A375 (cell line): Measurements from ENCODE around the gene EIF4G3.

- RAMPAGE, long total RNA, result no peak
Observed at GRCh38 chr1:19424914-19425388, 60.4 kb downstream of the CAPZB start.

DNA sequence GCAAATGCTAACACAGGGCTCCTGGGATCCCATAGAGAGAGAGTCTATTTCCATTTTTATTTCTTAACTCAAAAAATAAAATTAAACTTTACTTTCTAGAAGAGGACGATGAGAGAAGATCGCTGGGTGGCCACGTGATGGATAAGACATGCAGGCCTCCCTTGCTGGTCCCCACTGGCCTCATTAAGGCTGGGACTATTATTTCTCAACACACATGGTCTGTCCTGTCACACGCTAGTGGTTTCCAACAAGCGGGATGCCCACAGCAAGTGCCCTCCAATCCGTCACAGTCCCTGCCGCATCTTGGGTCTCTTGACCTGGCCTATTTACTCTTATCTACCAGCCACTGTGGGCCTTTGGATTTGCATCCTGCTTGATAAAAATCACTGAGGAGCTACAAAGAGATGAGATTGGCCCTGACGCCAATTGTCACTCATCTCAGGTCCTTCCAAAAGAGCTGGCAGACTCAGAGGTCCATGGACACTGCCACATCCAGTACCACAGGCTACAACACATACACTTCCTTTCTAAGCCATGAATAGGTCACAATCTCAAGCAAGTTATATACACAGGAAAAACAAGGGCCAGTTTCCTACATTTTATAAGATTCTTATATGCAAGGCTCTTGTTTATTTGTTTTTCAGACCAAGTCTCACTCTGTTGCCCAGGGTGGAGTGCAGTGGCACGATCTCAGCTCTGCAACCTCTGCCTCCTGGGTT lies 29.9 kb downstream of the CAPZB start:
- RAMPAGE, long total RNA, result no peak

DNA sequence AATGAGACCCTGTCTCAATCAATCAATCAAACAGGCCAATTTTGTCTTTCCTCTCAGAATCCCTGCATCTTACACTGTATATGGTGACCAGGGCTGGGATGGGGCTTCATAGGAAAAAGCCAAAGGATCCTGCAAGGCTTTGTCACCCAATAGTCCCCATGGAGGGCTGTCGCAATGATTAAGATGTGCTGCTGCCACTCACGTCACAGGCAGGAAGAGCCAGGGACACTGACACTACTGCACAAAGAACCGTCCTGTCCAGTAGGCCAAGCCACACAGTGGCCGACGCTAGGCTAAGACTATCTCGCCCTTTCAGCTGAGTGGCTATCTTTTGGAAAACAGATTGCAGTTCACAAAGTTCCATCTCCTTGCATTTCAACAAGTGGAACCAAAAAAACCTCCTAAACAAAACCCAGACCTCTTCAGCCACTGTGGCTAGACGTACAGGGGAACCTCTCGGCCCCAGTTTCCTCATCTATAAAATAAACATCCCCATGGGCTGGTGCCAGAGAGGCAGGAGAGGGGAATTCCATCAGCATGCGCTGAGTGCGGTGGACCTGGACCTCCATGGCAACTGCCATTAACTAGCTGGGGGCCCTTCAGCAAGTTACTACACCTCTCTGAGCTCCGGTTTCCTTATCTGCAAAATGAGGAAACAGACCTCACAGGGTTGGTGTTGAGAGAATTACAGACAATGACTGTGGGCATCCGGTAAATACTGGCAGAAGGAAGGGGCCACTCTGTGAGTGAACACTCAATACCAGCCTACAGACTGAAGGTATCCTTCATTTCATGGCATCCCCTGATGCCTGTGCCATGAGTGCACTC lies 8.7 kb downstream of the CAPZB start:
- RAMPAGE, long total RNA, result no peak

GRCh38 chr1:19605690-19606383 lies 9.1 kb downstream of the MICOS10 start:
- RAMPAGE, long total RNA, result no peak

GRCh38 chr1:19656581-19657422 lies 7.9 kb upstream of the HTR6 start:
- RAMPAGE, long total RNA, result no peak

GRCh38 chr1:19759368-19760177 lies 40.1 kb downstream of the TMCO4 start:
- RAMPAGE, long total RNA, result no peak

DNA sequence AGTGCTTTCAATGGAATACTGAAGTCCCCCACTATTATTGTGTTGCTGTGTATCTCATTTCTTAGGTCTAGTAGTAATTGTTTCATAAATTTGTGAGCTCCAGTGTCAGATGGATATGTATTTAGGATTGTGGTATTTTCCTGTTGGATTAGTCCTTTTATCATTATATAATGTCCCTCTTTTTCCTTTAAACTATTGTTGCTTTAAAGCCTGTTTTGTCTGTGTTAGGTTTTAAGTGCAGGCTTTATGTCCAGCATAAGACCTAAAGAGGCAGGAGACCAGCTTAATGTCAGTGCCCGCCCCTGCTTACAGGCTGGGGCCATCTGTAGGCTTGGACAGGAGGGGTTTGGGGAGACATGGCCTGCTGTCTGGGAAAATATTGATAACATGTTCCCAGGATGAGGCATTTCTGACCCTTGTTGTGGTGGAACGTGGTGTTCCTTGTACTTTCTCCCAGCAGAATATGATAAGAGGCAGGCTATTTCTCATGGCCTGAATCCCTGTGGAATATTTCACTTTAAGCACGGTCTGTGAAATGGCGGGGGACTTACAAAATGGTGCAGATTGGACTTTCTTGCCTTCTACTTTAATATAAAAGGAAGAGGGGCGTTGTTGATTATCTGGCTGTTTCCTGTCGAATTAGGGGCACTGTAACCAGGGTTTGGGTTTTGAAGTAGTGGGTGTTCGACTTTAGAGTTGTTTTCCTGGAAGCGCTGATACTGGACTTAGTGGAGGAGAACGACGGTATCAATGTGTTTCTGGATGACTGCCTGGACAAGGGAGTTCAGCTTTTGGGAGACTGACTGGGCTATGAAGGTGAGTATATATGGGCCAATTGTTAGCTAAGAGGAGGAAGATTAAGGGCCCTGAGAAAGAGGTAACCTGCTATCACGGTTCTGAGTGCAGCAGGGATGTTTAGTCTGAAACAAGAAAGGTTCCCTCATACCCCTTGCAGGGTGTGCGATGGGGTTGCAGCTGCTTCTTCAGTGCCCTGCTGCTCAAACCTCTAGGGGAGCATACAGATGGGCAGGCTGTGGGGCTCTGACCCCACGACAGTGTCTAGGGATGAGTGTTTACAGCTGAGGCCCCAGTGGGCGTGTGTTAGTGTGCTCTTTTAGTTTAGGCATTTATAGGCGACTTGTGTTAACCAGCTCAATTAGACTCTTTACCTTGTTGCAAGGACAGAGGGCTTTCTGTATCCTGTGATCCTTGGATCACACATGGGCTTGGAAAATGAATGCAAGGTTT lies 41.7 kb upstream of the PLA2G5 start:
- RAMPAGE, long total RNA, result no peak

- RAMPAGE, long total RNA, result no peak
Observed at GRCh38 chr1:20183726-20184470, 2.0 kb upstream of the UBXN10 start.

GRCh38 chr1:20212789-20213610 lies 26.7 kb upstream of the PLA2G2C start:
- RAMPAGE, long total RNA, result no peak

DNA sequence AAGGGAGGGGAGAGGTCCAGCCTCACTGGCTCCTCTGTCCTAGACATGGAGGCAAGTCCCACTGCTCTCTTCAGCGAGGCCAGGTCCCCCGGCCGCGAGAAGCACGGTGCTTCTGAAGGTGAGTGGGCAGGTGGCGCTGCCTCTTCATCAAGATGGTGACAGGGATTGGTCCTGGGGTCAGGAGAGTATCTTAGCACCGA lies 59.3 kb downstream of the VWA5B1 start:
- RAMPAGE, long total RNA, result no peak

DNA sequence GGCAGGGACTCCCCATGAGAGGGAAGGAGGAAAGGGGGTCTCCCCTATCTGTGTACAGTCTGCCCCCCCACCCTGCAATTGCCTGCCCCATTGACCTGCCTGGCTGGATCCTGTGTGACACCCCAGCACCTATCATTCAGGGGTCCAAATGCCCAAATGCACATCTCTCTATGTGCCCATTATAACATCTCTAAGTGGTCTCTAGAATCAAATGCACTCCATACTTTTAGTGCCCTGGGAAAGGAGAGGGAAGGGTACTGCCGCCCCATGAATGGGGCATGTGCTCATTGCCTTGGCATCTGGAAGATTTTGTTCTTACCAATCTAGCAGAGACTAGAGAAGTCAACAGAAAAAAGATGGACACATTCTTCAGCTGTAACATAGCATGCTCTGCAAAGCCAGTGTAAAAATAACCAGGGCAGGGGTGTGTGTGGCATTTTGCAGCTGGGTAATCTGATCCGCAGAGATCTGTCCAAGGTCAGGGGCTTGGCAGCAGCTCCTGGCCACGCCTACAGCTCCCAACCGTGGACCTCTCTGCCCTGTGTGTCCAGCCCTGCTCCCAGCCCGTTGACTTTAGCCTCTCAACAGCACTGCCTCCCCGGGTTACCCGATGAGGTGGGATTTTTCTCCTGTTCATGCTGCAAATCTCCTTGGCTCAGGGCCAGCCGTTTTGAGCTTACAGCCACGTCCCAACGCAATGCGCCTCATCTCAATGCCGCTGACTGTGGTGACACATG lies 67.9 kb downstream of the VWA5B1 start:
- RAMPAGE, long total RNA, result no peak

DNA sequence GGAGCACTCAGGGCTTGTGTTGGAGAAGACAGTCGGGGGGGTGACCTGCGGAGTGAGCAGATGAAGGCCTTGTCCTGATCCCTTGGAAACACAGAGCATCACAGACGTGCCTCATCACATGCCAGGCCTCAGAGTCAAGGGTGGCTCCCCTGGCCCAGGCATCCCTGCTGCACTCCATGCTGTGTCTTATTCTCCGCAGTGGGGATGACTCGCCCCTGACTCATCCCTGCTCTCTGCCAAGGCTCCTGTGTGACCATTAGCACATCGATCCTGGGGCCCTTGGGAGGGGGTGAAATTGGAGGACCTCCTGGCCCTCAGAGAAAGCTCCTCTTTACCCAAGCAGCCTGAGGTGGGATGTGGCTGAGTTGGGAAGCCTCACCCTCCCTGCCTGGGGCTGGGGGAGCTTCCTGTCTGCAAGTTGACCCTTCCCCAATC lies 74.8 kb downstream of the CAMK2N1 start:
- RAMPAGE, long total RNA, result no peak

GRCh38 chr1:20427001-20427497 lies 59.0 kb downstream of the CAMK2N1 start:
- RAMPAGE, long total RNA, result no peak

GRCh38 chr1:20484963-20485149 lies 1.2 kb downstream of the CAMK2N1 start:
- RAMPAGE, long total RNA, result no peak

- RAMPAGE, long total RNA, result no peak
Observed at GRCh38 chr1:20660333-20661137, 634 bp downstream of the DDOST start.

DNA sequence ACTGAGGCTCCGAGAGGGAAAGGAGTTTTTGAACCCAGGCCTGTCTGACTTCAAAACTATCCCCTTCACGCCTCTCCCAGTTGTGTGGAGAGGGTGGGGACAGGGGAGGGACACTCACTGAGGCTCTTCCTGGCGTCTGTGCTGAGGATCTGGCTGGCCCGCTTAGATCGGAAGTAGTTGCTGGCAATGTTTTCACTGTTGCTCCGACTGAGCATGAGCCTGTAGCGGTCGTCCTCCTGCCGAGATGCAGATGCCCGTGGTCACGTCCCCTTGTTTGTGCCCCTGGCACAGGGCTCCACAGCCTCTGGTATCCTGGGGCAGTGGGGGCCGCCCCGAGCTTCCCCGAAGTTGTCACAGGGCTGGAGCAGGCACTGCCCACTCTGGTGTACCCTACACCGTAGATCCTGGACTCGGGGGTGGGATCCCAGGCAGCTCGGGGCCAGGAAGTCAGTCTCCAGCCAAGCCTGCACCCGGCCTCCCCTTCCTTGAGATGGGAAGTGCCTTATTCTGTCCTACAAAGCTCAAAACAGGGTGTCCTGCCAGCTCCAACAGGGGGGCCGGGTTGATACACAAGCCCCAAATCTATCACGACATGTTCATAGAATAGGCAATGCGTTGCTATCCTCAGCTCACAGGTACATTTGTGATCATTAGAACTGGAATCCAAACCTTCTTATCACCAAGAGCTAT lies 5.1 kb upstream of the DDOST start:
- RAMPAGE, long total RNA, result no peak

GRCh38 chr1:20757521-20757805 lies 25.0 kb upstream of the SH2D5 start:
- RAMPAGE, long total RNA, result no peak

- RAMPAGE, long total RNA, result no peak
Observed at GRCh38 chr1:21022029-21022702, 154.5 kb downstream of the EIF4G3 start.

- RAMPAGE, long total RNA, result no peak
Observed at GRCh38 chr1:21139562-21140401, 36.9 kb downstream of the EIF4G3 start.

DNA sequence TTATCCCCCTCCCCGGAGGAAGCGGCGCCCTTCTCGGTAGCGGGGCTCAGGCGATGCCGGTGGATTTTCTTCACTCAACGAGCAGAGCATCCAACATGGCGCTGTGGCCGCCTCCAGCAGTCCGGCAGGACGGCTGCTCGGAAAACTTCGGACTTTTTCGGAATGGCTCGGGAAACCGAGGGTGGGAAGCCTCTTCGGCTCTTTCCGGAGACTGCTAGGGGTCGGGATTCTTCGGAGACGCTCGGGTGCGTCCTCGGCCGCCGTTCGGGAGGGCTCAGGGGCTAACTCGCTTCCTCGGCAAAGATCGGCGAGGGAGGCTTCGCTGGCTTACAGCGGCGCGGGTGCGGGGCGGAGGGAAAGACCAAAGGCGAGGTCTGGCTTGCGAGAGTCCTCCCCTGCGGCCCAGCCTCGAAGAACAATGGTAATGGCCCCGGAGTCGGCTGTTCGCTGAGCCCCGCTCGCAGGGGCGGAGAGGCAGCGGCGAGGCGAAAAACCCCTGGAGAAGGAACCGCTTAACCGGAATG lies at the start of gene EIF4G3:
EIF4G3 (minus strand) TSS at position 135 of the 524 bp plus-strand sequence.
- RAMPAGE, long total RNA, result no peak